Fibroblast of the aortic adventitia (primary cell): ENCODE measurements around the gene NOB1.

DNA sequence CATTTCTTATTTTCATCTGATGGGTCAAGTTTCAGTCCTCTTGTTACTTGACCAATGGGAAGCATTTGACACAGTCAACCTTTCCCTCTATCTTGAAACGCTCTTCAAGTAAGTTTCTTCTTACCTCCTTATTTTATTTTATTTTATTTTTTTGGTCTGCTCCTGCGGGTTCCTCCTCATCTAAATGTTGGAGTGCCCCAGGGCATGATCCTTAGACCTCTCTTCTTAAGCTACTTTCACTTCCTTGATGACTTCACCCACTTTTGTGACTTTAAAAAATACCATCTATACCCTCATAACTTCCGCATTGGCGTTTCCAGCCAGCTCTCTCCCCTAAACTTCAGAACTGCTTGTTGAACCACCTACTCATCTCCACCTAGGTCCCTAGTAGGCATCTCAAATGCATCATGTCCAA lies 51.5 kb upstream of the NFAT5 start:
- CAGE, long polyA plus RNA = no peak

DNA sequence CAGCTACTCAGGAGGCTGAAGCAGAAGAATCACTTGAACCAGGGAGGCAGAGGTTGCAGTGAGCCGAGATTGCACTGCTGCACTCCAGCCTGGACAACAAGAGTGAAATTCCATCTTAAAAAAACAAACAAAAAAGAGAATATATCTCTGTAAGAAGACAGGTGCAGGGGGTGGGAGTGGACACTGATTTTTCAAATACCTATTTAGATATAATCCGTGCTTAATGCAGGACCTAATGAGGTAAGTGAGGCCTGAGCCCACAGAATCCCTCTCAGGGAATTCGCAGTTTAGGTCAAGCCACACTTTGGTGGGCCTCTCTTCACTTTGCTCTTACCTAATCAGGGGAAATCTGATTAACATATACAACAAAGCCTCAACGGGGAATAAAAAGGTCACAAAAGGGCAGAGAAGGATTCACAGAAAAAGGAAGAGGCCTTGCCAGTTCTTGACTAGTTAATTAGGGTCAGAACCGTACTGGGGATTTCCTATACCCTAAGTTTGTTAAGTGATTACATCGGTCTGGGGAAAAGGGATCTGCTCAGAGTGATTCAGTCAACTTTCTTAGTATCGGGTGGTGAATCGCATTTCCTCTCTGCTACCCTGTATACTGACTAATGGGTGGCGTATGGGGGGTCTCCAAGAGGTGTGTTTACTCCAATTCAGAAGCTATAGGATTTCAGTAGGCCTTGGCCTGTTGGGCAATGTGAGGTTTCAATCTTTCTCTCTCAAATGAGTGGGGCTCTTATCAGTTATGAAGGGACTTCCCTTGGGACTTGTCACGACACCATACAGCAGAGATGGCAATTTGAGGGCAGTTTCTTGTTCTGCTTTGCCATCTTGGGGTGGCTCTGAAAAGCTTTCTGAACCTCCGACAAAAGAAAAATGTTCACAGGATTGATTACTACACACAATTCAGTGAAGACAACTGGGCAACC lies 1.9 kb upstream of the NFAT5 start:
- CAGE, long polyA plus RNA = no peak

GRCh38 chr16:69566790-69567555 lies 1.2 kb downstream of the NFAT5 start:
- CAGE, long polyA plus RNA = no peak

DNA sequence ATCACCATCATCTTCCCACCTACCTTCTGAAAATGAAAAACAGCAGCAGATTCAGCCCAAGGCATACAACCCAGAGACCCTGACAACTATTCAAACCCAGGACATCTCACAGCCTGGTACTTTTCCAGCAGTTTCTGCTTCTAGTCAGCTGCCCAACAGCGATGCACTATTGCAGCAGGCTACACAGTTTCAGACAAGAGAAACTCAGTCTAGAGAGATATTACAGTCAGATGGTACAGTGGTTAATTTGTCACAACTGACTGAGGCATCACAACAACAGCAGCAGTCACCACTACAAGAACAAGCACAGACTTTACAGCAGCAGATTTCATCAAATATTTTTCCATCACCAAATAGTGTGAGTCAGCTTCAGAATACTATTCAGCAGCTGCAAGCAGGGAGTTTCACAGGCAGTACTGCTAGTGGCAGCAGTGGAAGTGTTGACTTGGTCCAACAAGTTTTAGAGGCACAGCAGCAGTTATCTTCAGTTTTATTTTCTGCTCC lies 34.5 kb downstream of the NQO1 start:
- CAGE, long polyA plus RNA = no peak

DNA sequence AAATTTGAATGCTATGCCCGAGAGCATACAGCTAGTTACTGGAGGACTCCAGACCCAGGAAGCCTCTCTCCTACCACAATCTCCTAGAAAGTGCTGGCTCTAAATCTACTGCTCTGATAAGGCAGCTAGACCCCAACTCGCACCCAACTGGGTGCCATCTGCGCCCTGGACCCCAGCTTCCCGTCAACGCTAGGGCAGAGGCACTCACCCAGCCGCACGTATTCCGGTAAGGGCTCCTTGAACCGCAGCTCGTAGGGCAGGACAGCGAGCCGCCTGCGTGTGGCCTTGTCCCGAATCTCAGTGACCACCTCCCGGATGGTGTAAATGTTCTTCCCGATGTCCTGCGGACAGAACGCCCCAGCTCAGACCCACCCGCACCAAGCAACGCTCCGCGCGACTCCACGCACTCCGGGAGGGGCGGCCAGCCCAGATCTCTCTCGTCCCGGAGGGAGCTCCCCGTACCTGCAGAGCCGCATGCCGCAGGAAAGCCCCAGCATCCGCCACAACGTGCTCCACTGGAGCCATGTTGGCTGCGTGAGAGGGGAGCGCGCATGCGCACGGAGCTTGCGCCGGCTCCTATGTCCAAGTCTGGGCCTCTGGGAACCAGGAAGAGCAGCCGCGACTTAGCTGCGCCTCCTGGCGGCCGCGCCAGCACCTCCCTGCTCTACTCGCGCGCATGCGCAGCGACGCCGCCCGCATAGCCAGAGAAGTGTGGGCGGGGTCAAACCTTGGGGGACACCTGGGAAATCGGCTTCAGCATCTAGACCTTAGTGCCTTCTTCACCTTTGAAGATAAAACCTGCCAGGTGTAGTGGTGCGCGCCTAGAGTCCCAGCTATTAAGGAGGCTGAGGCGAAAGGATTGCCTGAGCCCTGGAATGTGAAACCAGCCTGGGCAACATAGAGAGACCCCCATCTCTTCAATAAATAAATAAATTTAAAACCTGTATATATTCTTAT lies at the start of gene NOB1:
Gene NOB1 (minus strand): TSS at position 541 of the 957 bp plus-strand sequence.
- CAGE, long polyA plus RNA = no peak

DNA sequence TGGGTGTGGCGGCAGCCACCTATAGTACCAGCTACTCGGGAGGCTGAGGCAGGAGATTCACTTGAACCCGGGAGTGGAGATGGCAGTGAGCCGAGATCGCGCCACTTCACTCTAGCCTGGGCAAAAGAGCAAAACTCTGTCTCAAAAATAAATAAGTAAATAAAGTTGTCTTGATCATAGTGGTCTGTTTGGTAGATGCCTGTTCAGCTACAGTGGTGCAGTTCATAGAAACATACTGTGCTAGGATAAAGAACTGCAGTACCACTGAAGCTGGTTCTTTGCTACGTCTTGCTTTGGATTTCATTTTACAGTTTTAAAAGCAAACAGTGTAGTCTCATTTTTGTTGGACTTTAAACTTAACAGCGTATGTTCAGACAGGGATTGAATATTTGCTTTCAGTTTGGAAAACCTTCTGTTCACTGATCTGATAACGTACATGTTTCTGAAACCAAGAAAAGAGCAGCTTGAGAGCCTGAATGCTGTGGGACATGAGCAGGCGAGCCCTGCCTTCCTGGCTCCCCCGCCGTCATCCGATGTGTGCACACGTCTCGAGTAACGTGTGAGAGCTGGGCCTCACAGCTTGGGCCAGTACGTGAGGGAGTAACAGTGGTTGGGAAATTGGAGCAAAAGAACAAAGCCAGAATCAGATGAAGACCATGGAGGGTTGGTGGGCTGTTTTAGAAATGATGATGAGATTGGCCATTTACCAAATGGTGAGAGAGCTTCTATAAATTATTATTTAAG lies 21.0 kb upstream of the CLEC18C start:
- CAGE, long polyA plus RNA = no peak

DNA sequence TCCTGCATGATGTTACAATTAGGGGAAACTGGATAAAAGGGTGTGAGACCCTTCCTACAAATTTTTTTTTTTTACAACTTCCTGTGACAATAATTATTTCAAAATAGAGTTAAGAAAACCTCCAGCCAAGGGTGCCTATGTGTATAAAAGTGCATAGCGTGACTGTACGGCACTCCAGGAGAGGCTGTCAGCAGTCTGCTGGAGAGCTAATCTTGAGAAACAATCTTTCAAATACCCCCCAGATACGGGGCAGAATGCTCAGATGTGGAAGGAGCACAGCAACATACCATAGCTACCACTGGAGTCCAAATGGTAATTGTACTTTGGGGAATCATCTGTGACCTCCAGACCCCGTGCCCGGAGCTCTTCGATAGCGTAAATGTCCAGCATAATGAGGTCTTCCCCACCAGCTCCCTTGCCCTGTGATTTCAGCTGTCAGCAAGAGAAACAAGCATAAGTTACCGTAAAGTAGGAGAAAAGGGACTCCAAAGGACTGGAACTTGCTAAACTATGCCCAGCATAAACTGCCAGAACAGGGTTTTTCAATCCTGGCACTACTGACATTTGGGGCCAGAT lies 13.0 kb upstream of the EXOSC6 start:
- CAGE, long polyA plus RNA = no peak

DNA sequence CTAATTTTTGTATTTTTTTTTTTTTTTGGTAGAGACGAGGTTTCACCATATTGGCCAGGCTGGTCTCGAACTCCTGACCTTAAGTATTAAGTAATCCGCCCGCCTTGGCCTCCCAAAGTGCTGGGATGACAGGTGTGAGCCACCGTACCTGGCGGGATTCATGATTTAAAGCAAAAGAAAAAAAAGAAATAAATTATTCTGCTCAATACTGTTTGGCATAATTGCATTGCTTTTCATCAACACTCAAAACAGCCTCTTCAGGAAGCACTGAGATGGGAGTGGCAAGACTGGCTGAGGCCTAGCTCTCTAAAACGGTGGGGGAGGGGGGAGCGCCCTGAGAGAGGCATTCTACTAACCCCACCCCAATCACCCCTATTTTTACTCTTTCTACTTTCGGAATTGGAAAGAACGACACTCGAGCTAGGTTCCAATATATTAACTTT lies 33.1 kb downstream of the DDX19A start:
- CAGE, long polyA plus RNA = no peak

GRCh38 chr16:70526379-70527078 lies 2.9 kb downstream of the SF3B3 start:
- CAGE, long polyA plus RNA = no peak

GRCh38 chr16:70537831-70538235 lies 14.2 kb downstream of the SF3B3 start:
- CAGE, long polyA plus RNA = no peak

DNA sequence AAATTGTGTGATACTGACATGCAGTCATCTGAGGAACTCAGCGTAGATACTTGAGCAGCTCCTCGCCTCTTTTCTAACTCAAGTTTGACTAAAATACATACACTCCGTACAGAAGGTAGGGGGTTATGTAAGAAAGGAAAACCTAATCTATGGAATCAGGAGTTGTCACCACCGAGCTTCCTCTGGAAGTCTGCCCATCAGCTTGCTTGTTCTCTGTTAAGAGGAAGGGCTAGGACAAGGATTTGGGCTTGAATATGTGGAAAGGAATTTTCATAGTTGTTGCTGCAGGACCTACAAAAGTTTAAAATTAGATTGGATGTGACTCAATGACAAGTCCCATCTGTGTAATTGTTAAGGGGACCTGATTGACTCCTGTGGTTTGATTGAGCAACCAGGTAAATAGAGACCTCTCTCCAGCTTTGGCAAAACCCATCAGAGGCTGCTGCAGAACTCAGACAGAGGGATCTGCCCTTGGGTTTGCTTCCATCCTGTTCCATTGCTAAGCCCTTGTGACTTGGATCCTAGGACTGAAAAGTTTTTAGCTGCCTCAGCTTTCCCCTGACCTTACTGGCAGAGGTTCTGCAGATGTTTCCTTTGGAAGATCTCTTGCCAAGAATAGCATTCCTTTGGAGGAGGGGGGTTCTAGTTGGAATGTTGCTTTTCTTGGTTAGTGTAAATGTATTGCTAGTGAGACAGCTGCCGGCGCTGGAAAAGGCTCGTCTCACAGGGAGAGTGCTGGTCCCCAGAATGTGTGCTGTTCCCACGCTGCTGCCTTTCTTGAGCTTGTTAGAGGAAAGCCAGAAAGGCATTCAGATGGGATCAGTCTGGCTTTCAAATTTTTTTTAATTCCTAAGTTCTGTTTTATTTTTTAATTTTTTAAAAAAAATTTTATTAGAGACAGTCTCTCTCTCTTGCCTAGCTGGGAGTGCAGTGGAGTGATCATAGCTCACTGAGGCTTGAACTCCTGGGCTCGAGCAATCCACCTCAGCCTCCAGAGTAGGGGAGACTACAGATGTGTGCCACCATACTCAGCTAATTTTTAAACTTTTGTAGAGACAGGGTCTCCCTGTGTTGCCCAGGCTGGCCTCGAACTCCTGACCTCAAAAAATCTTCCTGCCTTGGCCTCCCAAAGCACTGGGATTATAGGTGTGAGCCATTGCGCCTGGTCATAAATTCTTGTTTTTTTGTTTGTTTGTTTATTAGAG lies 50.1 kb downstream of the SF3B3 start:
- CAGE, long polyA plus RNA = no peak

GRCh38 chr16:70664101-70664612 lies 17.8 kb downstream of the IL34 start:
- CAGE, long polyA plus RNA = no peak

DNA sequence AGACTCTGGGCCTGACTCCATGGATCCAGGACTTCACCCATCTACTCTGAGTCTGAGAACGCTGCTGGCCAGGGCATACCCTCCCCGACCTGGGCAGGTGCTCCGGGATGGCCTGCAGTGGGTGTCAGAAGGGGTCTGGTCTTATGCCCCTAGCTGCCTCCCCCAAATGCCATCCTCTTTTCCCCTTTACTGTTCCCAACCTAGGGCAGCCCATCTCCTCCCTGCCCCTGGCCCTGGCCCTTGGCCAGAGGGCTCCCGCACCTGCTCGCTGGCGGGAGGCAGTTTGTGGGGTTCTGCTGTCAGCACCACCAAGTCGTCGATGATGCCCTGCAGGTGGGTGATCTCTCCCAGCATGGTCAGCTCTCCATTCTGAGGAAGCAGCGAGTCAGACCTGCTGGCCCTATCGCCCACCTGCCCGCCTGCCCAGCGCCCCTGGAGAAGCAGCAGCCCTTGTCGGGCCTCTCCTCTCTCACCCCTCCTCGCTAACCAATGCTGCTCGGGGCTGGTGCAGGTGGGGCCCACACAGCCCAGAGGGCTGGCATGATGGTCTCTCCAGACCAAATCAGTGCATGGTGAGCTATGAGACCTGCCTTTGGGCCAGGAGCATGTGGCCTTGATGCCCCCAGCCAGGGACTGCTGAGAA lies 8.2 kb downstream of the MTSS2 start:
- CAGE, long polyA plus RNA = no peak

DNA sequence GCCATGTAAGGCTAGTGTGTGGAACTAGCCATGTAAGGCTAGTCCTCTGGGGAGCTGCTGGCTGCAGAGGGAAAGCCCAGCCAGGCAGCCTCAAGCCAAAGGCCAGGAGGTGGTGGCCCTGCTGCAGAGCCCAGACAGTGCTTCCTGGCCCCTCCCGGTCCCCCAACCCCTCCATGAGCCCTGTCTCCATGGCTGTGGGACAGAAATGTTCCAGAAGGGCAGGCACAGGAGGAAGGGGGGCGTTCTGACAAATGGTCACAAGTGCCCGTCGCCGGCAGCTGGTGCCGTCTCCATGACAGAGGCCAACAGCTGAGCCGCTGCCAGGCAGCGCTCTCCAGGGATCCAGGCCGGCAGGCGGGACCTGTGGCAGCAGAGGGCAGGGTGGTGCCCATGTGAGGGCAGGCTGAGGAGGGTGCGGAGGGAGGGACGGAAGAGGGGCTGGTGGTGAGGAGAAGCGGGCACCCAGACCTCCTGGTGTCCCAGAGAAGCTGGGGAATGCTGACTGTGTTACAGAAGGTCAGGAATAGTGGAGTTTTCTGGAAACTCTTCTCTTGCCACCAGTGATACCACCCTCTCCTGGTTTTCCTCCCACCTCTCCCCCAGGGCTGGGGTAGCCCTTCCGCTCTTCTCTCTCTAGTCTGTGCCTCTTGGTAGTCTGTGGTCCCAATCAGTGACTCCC lies 14.8 kb upstream of the MTSS2 start:
- CAGE, long polyA plus RNA = no peak

DNA sequence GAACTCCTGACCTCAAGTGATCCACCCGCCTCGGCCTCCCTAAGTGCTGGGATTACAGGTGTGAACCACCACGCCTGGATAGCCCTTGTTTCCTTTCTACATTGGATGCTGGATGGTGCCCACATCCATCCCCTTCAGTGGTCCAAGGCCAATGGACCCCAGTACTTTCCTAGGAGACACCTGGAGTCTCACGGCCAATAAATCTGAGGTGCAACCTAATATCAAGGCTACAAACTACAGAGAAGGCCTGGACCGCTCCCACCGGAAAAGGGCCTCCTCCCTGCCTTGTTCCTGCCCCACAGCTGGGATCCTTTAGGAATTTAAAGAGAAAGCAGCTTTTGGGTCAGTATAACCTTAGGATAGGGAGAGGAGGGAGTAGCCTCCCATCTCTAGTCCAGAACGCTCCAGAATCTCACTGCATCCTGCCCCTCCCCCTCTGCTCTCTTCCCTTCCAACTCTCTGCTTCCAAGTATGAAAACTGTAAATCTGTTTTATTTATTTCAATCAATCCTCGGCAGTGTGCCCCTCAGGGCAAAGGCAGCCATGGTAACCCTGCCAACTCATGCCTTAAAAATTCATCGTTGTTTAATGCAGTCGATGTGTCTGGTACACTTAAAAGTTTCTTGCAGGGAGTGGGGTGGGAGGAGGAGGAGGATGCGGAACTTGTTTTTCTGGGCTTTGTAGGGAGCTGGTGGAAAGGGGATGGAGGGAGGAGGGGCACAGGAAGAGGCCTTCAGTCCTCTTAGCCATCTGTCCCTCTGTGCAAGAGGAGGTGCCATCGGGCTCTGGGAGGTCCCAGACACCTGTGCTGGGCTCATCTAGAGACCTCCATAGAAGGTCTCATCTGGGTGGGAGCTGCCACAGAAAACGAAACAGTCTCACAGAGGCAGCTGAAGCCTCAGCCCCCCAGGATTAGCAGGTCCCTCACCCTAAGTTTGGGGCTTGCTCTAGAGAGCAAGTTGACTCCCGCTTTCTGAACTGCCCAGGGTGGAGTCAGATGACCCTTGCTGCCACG lies 21.2 kb upstream of the MTSS2 start:
- CAGE, long polyA plus RNA = no peak

GRCh38 chr16:70744422-70744951 lies 56.5 kb downstream of the VAC14 start:
- CAGE, long polyA plus RNA = no peak

- CAGE, long polyA plus RNA = no peak
Observed at GRCh38 chr16:71481872-71482224, 7.3 kb downstream of the ZNF19 start.

GRCh38 chr16:71558235-71558682 lies 18.6 kb downstream of the TAT start:
- CAGE, long polyA plus RNA = no peak

DNA sequence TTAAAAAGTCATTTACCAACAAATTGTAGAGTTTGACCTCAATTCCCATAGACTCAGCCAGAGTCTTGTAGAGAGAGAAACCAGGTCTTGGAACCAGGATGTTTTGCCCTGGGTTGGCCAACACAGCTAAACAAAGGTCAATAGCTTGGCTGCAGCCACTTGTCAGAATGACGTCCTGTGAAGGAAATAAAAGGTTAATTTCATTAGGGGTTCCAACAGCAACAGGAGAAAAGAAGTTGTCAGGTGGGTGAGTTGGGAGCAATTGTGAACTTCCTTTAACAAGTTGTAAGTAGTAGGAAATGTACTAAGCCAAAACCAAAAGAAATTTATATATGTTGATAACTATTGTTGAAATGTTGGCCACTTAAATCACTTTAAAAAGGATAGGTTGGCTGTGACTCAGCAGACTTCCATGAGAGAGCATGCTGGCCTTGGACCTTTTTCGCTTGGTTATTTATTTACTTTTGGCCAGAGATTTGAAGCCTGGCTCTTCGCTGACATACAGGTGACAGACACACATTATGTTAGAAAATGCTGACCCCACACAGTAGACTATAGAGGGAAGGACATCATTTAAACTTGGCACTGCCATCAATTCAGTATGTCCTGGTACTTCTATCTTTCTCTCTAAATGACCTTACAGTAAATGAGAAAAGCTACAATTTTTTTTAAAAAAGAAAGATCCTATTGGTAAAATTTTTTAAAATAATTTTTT lies 4.2 kb downstream of the TAT start:
- CAGE, long polyA plus RNA = no peak

- CAGE, long polyA plus RNA = no peak
Observed at GRCh38 chr16:71593240-71593515, 16.3 kb upstream of the TAT start.